ENCODE data around the gene MPZL1.

DNA sequence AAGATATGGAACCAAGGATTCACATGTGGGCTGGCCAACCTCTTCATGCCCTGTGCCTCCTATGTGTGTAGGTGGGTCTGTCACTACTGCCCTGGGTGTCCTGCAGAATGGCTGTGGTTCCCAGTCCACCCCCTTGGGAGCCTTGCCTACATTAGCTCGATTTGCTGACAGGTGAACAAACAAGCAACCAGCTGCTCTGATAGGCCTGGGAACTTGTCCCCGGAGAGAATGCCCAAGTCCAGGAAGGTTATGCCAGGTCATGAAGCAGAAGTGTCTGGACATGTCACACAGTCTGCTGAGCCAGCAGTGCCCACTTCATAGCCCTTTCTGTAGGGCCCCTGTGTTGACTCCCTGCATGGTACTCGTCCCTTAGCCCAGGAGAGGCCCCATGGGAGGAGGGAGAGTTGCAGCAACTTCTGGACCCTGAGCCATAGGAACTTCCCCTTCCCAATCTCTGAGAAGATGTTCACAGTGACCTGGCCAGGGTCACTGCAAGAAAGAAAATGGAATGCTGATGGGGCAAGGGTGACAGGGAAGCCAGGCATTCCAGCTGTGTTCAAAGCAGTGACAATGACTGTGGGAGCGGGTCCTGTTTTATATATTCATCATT lies 31.0 kb downstream of the UCK2 start:
- PRO-cap, 7 experiments: no peak in any of the 7 experiments

- PRO-cap, 7 experiments: no peak in any of the 7 experiments
Measured at GRCh38 chr1:165910405-165911567, 83.4 kb downstream of the UCK2 start.

- PRO-cap, 7 experiments: peak in 1 of 7 experiments; most common plus-strand start chr1:165914786 (in 1)
Measured at GRCh38 chr1:165914692-165915071, 87.3 kb downstream of the UCK2 start.

DNA sequence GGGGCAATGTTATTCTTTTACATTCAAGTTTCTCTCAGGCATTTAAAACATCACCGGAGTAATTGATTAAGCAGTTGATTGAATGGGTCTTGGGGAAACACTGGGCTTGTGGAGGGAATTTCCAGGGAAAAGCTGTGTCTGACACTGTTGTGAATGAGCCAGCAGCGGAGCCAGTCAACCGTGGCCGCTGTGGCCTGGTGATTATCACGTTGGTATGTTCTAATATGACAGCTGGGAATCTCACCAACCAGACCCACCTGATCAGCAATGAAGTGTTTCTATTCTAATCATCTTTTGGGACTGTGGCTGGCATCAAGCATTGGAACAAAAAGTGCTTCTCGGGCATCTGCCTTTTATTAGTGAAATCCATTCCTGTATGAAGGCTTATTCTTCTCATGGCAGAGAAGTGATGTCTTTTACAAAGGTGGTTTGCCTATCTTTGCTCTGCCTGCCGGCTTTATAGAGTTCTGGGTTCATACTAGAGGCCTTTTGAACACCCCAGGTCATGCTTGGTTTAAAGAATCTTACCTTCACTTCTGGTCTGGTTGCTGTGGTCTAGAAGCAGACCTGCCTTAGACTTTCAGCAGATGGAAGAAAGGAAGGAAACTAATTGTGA lies 141.1 kb upstream of the FAM78B start:
- PRO-cap, 7 experiments: no peak in any of the 7 experiments

DNA sequence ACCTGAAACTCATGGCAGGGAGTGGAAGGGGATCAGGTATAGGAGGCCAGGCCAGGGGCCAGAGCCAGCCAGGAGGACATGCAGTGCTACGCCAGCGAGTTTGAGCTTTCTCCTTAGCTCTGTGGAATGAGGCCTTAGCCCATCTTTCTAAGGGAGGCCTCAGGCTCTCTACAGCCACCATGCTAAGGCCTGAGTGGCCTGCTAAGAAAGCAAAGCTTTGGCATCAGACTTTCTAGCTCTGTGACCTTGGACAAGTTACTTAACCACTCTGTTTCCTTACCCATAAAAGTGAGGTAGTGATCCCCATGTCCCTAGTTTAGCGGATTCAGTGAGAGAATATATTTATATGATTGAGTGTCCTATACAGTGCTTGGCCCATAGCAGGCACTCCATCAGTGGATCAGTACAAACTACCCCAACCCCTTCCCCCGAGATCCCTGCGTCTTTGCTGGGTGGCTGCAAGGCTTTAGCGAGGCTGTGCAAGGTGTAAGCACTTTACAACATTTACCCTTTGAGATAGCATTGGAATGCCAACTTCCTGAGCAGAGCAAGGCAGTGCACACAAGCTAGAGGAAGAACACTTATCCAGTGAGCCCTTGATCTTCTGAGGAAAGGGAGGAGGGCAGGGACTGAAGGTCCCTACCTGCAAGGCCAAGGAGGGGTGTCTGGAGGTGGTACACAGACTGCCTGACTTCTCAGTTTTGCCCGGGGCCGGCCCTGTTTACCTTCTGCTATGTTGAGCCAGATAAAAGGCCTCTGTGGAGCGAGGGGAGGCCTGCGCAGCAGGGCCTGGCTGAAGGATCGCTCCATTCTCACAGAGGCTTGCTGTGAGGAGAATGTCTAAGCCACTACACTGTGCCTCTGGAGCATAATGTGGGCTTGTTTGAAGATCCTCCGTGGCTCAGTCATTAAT lies 4.2 kb downstream of the POGK start:
- PRO-cap, 7 experiments: no peak in any of the 7 experiments

DNA sequence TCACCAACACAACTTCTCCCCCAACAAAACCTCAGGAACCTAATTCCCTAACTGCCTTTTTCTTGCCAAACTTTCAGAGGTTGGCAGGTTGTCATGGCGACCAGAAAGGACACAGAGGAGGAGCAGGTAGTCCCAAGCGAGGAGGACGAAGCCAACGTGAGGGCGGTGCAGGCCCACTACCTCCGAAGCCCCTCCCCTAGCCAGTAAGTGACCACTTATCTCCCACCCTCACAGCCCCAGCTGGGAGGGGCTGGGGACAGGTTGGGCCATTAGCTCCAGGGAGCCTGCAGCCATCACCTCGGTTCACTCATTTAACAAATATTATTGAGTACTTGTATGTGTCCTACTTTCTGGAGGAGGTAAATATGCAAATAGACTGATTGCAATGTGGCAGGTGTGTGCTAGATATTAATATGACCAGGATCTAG lies 896 bp downstream of the STYXL2 start:
- PRO-cap, 7 experiments: no peak in any of the 7 experiments

GRCh38 chr1:167265083-167265393 lies 44.4 kb downstream of the POU2F1 start:
- PRO-cap, 7 experiments: no peak in any of the 7 experiments

DNA sequence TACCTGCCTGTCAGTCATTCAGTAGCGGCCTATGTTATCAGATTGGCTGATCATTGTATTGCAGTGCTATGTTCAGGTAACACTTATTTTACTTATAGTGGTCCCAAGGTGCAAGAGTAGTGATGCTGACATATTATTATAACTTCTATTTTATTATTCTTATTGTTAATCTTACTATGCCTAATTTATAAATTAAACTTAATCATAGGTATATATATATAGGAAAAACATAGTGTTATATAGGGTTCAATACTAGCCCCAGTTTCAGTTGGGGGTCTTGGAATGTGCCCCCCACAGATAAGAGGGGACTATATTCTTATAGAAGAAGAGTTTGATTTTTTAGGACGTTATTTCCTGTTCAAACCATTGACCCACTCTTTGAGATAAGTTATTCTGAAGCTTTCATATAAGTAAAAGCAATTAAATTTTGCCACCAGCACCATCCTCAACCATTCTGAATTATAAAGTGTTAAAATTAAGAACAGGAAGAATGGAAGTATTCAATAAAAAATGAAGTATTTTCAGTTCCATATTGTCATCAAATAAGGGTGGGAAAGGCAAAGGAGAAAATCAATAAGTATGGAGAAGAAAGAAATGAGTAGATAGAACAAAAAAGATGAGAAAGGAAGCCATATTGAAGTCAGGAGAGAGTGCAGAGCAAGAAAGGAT lies 55.7 kb downstream of the POU2F1 start:
- PRO-cap, 7 experiments: no peak in any of the 7 experiments

DNA sequence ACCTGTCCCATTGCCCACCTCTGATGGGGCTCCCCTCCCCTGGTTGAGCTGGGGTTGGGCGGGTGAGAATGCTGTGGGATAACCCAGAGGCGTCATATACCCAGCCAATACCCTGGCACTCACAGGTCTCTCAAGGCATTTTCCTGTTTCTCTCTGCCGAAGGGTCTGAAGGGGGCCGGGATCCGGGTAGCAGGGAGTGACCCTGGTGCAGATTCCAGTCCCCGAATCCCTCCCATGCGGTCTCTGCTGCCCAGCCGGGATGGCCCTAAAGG lies 995 bp upstream of the RCSD1 start:
- PRO-cap, 7 experiments: no peak in any of the 7 experiments

DNA sequence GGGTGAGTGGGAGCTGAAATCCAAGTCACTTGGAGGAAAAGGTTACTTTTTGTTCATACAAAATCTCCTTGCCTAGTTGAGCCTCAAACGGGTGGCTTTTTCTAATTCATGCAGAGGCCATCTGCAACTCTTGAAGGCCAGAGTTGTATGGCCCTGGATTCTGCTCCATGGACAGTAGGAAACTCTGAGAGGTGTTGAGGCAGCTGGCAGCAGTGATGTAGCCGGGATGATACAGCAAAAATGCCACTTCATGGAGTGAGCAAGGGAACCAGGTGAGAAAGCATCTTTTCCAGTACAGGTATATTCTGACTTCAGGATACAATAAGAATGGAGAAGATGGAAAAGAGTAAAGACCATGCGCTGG lies 3.5 kb downstream of the RCSD1 start:
- PRO-cap, 7 experiments: no peak in any of the 7 experiments

DNA sequence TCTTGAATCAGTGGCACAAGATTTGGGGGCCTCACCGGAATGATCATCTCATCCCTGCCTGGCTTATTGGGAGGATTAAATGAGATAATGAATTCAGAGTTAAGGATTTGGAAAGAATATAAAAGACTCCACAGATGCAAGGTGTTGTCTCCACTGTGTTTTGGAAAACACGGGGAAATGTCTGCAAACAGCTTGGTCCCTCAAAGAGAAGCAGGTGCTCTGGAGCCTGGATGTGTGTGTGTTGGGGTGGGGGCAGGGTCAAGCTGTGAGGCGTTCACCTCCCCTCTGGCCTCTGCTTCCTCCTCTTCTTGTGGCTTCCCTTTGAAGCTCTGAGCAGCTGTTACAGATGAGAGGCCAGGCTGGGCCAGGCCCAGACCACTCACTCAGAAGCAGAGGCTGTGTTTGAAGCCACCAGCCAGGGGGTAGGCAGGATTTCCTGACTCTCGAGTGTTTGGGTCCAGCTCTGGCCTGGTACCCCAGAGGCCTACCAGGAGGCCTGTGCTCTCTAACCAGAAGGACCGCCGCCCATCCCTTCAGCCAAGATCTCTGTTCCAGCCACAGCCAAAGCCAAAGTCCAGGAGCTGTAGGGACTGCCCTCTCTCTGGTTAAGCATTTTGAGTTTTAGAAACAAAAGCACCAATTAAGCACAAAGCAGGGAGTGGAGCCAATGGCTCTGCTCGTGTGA lies 20.2 kb downstream of the RCSD1 start:
- PRO-cap, 7 experiments: no peak in any of the 7 experiments

GRCh38 chr1:167654913-167655345 lies 24.9 kb downstream of the RCSD1 start:
- PRO-cap, 7 experiments: no peak in any of the 7 experiments

GRCh38 chr1:167662858-167663346 lies 32.9 kb downstream of the RCSD1 start:
- PRO-cap, 7 experiments: no peak in any of the 7 experiments

DNA sequence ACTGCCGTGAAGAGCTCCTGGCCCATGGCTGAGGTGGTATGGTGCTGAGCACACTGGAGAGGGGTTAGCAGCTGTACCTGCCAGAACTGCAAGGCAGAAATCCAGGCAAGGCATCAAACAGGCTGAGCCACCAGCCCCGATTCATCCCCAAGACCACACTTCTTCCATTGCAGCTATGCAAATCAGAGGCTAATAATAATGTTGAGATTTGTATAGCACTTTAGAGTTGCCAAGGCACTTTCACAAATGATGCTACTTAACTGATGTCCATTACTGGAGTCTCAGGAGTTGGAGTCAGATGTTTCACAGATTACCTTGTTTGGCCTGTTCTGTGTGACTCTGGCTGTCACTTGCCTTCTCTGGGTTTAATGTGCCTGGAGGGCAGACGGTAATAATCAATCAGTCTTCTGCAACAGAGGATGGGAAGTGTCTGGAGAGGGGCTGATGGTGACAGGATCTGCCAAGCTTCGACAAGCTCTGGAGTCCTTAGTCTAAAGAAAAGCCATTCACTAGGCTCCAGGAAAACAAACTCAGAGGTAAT lies 40.8 kb upstream of the MPZL1 start:
- PRO-cap, 7 experiments: no peak in any of the 7 experiments

DNA sequence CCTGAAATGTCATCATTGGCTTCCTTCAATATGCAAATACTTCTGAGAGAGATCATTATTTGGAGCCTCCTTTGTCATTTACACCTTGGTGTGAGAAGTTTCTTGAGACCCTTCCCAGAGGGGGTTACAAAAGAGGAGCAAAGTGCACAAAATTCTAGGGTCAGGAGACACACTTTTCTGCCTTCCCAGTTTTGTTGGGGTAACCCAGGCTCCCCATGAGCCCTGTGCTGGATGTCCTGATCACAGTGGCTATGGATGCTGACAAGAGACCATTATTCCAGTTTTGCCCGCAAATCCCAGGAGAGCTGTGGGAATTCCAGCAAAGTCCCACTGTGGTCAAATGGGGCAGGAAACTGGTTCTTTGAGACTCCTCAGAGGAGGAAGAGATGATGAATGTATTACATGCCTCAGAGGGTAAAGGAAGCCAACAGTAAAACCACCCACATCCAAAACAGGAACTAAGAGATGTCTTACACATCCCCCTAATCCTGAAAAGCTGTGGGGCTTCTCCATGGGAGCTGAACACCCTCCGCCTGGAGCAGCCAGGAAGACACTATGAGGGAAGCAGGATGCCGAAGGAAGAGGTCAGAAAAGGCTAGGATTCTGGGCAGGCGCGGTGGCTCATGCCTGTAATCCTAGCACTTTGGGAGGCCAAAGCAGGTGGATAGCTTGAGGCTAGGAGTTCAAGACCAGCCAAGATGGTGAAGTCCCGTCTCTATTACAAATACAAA lies 12.8 kb upstream of the MPZL1 start:
- PRO-cap, 7 experiments: no peak in any of the 7 experiments

DNA sequence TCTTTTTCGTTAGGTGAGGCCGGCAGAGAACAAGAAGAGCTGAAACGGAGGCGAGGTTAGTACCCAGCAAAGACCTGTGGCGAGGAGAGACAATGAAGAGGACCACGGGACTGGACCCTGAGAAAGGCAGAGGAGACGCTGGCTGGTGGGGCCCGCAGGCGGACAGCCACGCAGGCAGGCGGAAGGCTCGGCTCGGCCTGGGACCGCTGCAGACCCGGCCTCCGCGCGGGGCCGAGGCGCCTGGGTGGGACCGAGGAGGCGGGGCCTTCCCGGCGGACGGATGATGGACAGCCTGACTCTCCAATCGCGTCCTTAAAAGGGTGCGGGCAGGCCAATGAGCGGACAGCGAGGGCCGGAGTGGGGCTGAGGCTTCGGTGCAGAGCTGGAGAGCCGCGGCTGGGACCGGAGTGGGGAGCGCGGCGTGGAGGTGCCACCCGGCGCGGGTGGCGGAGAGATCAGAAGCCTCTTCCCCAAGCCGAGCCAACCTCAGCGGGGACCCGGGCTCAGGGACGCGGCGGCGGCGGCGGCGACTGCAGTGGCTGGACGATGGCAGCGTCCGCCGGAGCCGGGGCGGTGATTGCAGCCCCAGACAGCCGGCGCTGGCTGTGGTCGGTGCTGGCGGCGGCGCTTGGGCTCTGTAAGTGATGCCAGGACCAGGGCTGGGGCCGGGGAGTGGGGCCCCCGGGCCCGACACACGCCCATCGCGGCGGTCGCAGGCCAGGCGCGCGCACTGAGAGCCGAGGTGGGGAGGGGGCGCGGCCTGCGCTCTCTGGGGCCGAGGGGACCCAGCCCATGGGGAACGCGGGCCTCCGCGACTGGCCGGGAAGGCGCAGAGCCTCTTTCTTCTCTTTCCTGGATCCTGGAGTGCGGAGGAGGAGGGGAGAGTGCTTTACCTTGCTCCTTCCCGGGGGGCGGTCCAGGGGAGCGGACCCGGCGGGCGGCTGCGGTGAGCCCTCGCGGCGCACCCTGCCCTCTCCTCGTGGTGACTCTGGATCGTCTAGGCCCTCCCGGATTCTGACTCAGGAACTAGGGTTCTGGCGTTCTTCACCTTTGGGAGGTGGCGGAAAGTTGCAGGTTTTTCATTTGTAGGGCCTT lies at the start of gene MPZL1:
TSS of gene MPZL1 (plus strand) at position 377 of the 1,095 bp plus-strand sequence.
- PRO-cap, 7 experiments: peak in 6 of 7 experiments; most common plus-strand start position 377 of the sequence (in 6); most common minus-strand start position 185 of the sequence (in 1)

DNA sequence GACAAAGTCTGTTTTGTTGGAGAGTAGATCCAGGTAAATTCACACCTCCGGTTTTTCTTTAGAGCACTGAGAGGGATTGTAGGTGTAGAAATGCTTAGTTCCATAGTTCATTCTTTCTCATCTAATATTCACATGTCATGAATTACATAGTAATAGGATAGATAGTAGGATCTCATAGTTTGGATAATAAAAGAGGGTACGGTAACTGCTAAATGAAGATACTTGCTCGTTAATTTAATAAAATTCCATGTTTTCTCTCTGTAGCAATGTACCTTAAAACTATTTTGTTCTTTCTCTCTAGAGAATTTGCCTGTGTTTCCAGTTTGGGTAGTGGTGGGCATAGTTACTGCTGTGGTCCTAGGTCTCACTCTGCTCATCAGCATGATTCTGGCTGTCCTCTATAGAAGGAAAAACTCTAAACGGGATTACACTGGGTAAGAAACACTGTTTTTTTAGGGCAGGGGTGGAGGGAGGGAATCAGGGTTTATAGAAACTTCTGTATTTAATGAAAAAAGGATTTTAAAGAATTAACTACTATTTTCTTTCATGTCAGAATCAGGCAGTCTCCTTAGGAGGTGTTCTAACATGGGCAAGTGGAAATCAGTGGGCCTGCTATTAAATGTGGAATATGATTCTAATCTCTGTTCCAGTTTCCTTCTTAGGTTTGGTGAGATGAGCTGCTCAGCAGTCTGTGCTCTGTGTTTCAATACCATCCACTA lies 51.3 kb downstream of the MPZL1 start:
- PRO-cap, 7 experiments: no peak in any of the 7 experiments

DNA sequence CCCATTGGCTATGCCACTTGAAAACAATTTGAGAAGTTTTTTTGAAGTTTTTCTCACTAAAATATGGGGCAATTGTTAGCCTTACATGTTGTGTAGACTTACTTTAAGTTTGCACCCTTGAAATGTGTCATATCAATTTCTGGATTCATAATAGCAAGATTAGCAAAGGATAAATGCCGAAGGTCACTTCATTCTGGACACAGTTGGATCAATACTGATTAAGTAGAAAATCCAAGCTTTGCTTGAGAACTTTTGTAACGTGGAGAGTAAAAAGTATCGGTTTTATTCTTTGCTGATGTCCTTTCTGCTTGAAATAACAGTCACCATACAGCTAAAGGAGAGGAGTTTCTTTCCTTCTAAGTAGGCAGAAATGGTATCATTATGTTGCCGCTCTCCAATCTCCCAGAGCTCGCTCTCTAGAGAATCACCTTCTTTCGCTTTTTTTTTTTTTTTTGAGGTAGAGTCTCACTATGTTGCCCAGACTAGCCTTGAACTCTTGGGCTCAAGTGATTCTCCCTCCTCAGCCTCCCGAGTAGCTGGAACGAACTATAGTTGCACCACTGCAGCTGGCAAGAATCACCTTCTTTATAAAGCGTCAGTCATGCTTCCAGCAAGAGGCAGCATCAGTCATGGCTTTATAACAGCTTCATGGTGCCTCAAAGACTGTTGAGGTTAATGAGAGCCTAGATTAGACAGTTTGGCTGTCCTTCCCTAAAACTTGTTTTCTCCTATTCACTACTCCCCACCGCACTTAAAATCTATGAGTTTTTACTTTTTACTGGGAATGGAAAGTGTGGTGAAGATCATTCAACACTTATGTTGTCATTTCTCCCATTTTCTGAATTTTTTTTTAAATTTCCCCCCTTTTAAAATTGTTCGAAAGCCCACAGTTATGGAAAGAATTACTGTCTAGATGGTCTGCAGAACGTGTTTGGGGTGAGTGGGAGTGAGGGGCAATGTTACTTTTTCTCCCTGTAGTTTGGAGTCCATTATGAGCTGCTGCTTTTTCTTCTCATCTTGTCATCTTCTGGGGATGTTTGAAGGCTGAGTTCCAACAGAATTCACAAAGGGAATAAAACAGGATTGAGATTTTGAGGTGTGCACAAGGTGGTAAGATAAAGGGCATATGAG lies 67.0 kb downstream of the MPZL1 start:
- PRO-cap, 7 experiments: no peak in any of the 7 experiments

DNA sequence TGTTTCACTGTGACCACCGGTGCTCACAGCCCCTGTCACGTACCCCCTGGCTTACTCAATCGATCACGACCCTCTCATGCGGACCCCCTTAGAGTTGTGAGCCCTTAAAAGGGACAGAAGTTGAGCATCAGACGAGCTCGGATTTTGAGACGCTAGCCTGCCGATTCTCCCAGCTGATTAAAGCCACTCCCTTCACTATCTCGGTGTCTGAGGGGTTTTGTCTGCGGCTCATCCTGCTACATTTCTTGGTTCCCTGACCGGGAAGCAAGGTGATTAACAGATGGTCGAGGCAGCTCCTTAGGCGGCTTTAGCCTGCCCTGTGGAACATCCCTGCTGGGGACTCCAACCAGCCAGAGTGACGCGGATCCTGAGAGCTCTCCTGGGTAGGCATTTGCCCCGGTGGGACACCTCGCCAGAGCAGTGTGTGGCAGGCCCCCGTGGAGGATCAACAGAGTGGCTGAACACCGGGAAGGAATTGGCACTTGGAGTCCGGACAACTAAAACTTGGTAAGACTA lies 50.5 kb downstream of the ADCY10 start:
- PRO-cap, 7 experiments: no peak in any of the 7 experiments

GRCh38 chr1:167915502-167916578 lies 1.9 kb upstream of the ADCY10 start:
- PRO-cap, 7 experiments: peak in 1 of 7 experiments; most common minus-strand start chr1:167915762 (in 1)

All from T-cell (primary cell).